Cerebral cortex (tissue), 2 donors: ENCODE measurements around the gene MTURN.

- PRO-cap, 2 experiments, result peak in 1 of 2 experiments; most common plus-strand start chr7:29289482 (in 1); most common minus-strand start chr7:29289365 (in 1)
Observed at GRCh38 chr7:29289129-29289915, 94.7 kb downstream of the CHN2 start.

DNA sequence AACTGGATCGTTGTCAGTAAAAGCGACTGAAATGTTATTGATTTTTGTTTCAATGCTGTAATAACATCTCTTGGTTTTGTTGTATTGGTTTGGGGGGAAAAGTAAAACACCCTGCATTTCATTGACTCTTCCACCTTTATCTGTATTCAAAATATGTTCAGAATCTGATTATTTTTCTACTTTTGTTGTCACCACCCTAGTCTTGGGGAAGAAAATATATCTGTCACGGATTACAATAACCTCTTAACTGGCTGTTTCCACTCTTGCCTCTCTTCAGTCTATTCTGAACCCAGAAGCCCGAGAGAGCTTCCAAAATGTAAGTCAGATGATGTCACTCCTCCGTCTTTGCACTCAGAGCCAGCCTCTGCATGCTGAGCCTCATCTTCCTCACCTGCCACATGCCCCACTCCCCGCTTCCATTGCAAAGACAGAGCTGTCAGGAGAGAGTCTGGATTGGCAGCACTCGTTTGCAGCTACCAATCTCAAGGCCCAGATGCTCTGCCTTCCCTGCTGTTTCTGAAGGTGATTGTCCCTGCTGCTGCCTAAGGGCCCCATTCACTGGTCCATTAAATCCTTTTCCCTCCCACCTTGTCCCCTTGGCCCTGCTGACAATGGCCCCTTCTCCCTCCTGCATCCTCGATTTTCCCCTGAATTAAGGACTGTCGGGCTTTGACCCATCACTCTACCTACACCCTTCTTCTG, 98.2 kb downstream of the CHN2 start:
- PRO-cap, 2 experiments, result no peak in any of the 2 experiments

GRCh38 chr7:29809479-29809902, 3.2 kb downstream of the WIPF3 start:
- PRO-cap, 2 experiments, result no peak in any of the 2 experiments

DNA sequence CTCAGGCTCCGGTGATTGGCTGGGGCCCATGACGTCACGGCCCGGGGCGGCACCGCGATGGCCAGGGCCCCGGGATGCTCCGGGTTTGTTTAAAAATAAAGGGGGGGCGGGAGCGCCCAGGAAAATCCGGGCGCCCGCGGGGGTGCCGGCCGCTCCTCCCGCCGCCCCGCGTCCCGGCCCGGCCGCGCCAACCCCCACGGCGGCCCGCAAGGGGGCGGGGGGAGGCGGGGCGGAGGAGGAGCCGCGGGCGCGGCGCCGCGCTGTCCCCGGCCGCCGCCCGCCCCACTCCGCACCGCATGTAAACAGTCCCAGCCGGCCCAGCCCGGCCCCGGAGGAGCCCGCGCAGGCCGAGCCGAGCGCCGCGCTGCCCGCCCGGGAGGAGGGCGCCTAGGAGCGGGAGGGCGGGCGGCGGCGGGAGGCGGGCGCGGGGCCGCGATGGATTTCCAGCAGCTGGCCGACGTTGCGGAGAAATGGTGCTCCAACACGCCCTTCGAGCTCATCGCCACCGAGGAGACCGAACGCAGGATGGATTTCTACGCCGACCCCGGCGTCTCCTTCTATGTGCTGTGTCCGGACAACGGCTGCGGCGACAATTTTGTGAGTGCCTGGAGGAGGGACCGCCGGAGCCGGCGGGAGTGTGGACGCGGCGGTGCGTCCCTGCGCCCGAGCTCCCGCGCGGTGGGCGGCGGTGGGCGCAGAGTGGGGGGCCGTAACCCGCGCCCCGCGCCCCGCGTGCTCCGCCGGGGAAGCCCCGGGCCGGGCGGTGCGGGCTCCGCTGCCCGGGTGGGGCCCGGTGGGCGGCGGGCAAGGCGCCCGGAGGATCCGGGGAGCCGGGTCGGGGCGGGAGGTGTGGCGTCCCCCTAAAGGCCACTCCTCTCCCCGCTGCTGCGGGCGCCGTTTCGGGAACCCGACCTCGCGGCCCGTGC, at the start of gene MTURN:
Gene MTURN, plus strand, starts transcription at position 285 of the 926 bp plus-strand sequence.
- PRO-cap, 2 experiments, result peak in 1 of 2 experiments; most common plus-strand start position 31 of the sequence (in 1); most common minus-strand start position 170 of the sequence (in 1)

DNA sequence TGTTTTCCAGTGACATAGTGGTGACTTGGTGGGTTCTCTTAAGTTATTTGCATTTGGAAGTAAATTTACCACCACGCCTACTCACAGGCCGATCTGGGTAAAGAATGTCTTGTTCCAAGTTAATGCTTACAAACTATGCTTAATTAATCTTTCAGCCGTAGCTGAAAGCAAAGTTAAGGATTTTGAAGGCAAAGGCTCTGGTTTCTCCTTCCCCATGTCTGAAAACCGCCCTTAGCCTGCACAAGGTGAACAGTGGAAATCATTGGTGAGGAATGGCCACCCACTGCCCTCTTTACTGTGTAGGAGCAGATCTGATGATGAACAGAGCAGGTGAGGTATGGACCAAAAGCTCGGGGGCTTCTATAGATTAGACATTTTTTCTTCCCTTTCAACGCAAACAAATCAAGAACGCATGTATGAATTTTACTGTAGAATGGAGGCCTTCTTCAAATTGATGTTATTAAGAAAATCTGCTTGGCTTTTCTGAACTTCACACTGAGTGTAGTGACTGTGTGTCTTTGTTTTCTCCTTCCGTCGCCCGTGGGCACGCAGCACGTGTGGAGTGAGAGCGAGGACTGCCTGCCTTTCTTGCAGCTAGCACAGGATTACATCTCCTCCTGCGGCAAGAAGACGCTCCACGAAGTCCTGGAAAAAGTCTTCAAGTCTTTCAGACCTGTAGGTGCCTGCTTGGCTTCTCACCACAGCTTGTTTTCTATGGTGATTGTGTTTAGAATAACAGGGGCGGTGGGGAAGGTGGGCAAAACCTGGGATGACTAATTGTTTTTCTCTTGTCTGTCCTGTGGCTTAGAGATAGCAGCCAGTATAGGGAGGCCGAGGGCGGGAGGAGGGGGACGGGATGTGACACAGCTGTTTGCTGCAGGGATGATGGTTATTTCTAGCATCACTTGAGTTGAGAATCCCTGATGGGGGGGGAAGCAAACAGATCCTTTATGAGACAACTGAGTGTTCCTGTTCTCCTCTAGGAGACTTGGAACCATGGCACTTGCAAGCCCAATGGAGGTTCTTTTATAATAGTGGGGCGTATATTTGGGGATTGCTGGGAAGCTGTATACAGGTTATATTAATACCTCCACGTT, 11.2 kb downstream of the MTURN start:
- PRO-cap, 2 experiments, result peak in 1 of 2 experiments; most common plus-strand start position 170 of the sequence (in 1); most common minus-strand start position 497 of the sequence (in 1)

- PRO-cap, 2 experiments, result no peak in any of the 2 experiments
Observed at GRCh38 chr7:30156910-30157628, 22.3 kb downstream of the MTURN start.

DNA sequence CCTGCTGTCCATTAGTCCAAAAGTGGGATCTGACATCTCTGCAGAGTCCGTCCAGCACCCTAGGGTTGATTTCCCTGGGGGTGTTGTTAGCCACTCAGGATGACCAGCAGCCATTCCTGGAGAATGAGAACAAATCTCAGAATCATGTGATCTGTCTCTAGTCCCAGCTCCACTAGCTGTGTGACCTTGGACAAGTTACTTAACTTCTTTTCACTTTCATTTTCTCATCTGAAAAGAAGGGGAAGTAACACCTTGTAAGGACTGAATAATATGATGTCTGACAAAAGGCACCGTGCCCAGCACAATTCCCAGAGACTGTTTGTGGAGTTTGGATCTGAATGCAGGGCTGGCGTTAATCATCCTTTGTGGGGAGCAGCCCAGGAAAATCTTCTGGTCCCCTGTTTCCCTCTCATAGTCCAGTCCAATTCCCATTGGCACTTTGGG, 44.2 kb downstream of the MTURN start:
- PRO-cap, 2 experiments, result no peak in any of the 2 experiments

GRCh38 chr7:30321239-30321510, 36.8 kb downstream of the ZNRF2 start:
- PRO-cap, 2 experiments, result no peak in any of the 2 experiments

- PRO-cap, 2 experiments, result no peak in any of the 2 experiments
Observed at GRCh38 chr7:30355391-30356490, 71.3 kb downstream of the ZNRF2 start.

GRCh38 chr7:30429231-30429525, 49.4 kb downstream of the NOD1 start:
- PRO-cap, 2 experiments, result no peak in any of the 2 experiments

- PRO-cap, 2 experiments, result no peak in any of the 2 experiments
Observed at GRCh38 chr7:30602864-30603741, 8.4 kb downstream of the GARS1 start.

DNA sequence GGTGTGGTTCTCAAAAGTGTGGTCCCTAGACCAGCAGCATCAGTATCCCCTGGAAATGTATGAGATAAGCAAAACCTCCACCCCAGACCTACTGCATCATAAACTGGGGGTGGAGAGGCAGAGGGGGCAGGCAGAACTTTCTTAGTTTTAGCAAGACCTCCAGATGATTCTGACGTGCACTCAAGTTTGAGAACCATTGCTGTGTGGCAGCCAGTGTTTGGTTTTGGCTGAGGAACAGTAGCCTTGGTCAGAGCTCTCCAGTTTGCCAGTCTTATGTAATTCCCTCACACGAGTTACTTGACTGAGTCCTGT, 38.4 kb downstream of the GARS1 start:
- PRO-cap, 2 experiments, result no peak in any of the 2 experiments

DNA sequence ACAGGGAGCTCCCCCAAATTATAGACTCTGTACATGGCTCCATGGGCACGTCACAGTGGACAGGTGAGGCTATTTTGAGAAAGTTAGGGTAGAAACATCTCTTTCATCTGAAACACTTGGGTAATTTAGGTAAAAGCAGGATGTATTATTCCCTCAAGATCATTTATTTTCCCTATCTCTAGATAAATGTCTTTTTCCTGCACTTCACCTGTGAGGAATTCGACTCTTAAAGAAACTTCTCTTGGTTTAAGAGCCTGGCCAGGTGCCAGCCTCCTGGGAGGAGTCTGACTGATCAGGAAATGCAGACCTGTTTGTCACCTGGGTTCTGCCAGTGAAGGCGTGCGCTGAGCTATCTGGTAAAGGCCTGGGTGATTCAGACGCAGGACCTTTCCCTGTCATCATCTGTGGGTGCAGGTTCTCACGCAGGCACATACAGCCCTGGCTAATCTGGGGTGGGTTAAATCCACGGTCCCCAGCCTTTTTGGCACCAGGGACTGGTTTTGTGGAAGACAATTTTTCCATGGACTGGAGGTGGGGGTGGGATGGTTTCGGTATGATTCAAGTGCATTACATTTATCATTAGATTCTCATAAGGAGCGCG, 65.3 kb upstream of the AQP1 start:
- PRO-cap, 2 experiments, result no peak in any of the 2 experiments

DNA sequence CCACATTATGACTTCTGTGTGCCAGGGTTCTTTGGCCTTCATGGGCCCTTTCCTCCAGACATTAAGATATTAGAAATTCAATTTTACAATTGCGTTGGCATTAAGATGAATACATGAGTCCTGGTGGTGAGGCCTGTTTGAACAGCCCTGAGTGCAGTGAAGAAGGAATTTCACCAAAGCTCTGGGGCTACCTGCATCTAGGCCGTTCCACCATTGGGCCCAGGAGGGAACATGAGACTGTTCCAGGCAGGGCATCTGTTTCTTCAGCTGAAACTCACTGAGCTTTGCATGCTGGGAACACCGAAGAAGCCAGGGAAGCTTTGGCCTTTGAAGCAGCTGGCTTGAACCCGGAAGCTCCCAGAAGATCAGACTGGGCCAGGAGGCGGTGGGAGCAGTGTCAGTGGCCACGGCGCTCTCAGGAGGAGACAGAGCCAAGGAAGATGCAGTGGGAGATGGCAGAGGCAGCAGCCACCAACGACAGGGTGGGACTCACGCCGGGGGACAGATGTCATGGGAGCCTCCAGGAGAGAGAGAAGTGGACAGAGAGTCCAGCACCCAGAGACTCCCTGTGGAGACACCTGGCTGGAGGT, 6.7 kb upstream of the AQP1 start:
- PRO-cap, 2 experiments, result no peak in any of the 2 experiments

DNA sequence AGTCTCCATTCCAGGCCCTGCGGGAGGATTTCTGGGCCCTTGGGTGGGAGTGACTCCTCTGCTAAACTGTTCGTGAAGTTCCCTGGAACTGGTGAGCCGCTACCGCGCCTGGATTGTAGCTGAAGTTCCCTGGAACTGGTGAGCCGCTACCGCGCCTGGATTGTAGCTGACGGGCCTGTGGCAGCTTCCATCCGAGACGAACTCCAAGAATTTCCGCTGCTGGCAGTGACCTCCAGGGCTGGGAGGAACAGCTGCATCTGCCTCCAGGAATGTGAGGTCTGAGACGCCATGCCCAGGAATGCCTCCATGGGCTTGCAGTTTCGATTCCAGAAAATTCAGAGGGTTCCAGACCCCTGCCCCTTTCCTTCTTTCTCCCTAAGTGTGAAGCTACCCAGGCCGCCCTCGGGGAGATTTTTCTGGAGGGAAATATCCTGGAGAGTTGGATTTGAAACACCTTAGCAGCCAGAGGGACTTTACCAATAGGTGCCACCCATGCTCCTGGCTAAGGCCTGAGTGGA, 20.0 kb downstream of the AQP1 start:
- PRO-cap, 2 experiments, result no peak in any of the 2 experiments

- PRO-cap, 2 experiments, result no peak in any of the 2 experiments
Observed at GRCh38 chr7:32163004-32163531, 92.9 kb upstream of the PDE1C start.

DNA sequence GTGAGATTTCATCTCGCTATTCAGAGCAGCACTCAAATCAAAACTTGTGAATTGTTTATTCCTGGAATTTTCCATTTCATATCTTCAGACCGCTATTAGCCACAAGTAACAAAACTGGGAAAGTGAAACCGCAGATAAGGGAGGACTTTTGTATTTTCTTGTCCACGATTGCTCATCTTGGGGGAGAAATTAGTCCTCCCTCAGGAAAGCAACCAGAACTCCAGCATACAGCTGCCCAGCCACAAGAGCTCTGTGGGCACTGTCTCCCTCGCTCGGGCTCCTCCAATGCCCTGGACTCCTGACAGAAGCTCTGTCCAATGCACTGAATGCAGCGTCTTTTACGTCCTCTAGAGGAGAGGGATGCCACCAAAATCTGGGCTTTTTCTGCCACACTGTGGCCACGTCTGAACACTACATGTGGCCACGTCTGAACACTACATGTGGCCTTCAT, 134.0 kb upstream of the PDE1C start:
- PRO-cap, 2 experiments, result peak in 1 of 2 experiments; most common minus-strand start position 252 of the sequence (in 1)

- PRO-cap, 2 experiments, result no peak in any of the 2 experiments
Observed at GRCh38 chr7:32868154-32869156, 23.1 kb downstream of the KBTBD2 start.

- PRO-cap, 2 experiments, result no peak in any of the 2 experiments
Observed at GRCh38 chr7:32869157-32869741, 22.3 kb downstream of the KBTBD2 start.

- PRO-cap, 2 experiments, result no peak in any of the 2 experiments
Observed at GRCh38 chr7:32892956-32893259, 1.3 kb upstream of the KBTBD2 start.